Measurements from ENCODE around the gene PRM3.

DNA sequence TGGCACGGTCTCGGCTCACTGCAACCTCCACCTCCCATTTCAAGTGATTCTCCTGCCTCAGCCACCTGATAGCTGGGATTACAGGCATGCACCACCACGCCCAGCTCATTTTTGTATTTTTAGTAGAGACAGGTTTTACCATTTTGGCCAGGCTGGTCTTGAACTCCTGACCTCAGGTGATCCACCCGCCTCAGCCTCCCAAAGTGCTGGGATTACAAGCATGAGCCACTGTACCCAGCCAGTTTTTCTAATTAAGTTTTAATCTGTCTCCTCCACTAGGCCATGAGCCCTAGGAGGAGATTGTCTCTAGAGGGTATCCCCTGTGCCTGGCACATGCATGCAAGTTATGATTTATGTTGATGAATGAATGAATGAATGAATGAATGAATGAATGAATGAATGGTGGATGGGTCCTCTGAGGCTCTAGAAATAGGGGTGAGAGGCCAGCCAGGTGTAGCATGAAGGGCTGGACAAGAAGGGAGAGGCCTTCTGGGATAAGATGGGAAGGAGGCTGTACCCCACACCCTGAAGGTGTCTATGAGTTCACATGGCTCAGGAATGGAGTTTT is 48.9 kb downstream of the EMP2 start:
- PRO-cap: no peak
- RAMPAGE, long total RNA, 4 experiments: no peak in any of the 4 experiments

- PRO-cap: no peak
- RAMPAGE, long total RNA, 4 experiments: no peak in any of the 4 experiments
Measured at GRCh38 chr16:10565103-10565553, 15.3 kb downstream of the EMP2 start.

GRCh38 chr16:10579395-10580440 is 680 bp downstream of the EMP2 start:
- PRO-cap: bidirectional peak, plus-strand start at chr16:10580312, minus-strand start at chr16:10580049
- RAMPAGE, long total RNA, 4 experiments: no peak in any of the 4 experiments

DNA sequence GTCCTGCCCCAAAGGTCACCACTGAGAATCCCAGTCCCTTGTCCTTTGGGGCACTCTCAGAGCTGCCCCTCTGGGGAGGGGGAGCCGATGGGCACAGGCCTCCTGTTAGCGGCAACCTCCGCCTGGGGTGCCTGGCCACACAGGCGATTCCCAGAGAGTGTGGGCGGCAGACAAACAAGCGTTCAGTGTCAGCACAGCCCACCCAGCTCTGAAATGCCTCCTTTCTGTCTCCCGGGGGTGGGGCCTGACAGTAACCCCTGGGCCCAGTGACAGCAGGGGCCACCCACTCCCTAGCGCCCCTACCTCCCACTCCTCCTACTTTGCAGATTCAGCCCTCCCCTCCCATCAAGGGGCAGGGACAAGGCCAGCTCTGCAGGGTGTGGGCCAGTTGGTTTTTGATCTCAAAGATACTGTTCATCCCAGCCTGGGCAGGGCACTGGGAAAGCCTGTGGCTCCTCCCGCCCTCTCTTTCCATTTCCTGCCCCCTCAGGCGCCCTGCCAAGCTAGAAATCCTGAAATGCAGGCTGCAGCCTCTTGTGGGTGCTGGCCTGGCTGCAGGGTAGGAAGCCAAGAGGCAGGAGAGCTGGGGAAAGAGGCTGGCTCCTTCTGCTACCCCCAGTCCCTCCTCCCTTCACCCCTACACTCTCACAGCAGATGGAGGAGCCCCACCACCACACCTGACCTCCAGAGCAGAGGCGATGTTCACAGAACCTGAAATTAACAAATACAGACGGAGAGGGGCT is 36.7 kb upstream of the EMP2 start:
- PRO-cap: bidirectional peak, plus-strand start at position 537 of the sequence, minus-strand start at position 403 of the sequence
- RAMPAGE, long total RNA, 4 experiments: no peak in any of the 4 experiments

GRCh38 chr16:10879138-10879729 is 2.2 kb downstream of the CIITA start:
- PRO-cap: unidirectional peak, plus-strand start at chr16:10879329
- RAMPAGE, long total RNA, 4 experiments: no peak in any of the 4 experiments

- PRO-cap: unidirectional peak, minus-strand start at chr16:10879996
- RAMPAGE, long total RNA, 4 experiments: no peak in any of the 4 experiments
Measured at GRCh38 chr16:10879884-10880533, 3.0 kb downstream of the CIITA start.

DNA sequence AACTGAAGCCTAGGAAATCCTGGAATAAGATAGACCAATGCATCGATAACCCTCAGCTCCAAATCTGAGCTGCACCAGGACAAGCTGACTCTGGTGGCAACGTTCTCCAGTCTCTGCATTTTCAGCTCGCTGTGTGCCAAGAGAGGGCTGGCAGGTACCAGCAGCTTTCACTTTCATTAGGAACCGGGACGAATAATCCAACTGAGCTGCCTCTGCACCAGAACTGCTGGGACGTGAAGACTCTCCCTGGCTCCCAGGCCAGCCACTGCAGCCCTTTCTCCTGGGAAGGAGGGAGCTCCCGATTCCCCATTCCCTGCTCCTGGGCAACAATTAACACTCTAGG is 4.8 kb downstream of the DEXI start:
- PRO-cap: bidirectional peak, plus-strand start at position 220 of the sequence, minus-strand start at position 116 of the sequence
- RAMPAGE, long total RNA, 4 experiments: no peak in any of the 4 experiments

GRCh38 chr16:10961070-10961761 is 16.9 kb downstream of the CLEC16A start:
- PRO-cap: no peak
- RAMPAGE, long total RNA, 4 experiments: no peak in any of the 4 experiments

DNA sequence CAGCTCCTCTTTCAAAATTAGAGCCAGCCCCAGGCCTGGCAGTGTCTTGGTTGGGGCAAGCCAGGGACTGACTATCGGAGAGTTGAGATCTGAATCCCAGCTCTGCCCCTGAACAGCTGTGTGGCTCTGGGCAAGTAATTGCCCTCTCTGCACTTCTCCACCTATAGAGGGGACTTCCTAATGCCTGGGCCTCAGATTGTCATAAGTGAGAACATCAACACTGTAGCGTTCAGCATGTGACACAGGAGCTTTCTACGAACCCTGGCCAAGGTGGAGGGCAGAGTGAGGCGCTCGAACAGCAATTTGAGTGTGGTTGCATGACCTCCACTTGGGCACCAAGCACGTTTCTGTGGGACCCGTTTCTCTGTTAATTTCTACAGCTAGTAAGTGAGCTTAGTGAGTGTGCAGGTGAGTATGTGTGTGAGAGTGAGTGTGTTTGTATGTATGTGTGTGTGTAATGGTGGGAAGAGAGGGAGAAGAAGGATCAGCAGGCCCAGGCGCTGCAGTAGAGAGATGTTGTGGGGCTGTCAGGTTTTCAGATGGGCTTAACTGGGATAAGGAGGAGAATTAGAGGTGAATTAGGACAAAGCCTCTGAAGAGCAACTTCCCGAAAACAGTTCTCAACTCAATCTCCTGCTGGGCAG is 63.1 kb downstream of the CLEC16A start:
- PRO-cap: no peak
- RAMPAGE, long total RNA, 4 experiments: no peak in any of the 4 experiments

DNA sequence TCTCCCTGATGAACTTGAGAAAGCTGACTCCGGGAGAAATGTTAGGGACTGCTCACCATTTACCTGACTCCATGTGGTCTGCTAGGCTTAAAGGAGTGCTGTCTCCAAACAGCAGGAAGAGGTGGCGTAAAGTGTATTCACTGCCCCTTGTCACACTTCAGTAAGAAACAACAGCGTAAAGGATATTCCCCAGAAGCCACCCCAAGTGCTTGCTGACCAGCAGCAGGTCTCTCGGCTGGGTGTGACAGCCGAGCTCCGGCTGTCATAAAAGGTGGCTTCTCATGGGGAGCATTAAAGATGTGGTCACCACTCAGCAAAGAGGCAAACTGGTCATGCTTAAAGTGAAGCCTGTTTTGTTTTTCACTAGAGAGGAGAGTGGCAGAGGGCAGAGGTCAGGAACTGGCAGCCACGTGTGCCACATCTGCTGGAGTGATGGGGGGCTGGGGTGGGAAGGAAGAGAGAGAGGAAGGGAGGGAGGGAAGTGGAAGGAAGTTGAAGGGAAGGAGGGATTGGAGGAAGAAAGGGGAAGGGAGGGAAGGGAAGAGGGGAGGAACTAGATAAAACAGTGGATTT is 119.2 kb downstream of the CLEC16A start:
- PRO-cap: no peak
- RAMPAGE, long total RNA, 4 experiments: no peak in any of the 4 experiments

GRCh38 chr16:11082397-11082979 is 138.1 kb downstream of the CLEC16A start:
- PRO-cap: no peak
- RAMPAGE, long total RNA, 4 experiments: no peak in any of the 4 experiments

DNA sequence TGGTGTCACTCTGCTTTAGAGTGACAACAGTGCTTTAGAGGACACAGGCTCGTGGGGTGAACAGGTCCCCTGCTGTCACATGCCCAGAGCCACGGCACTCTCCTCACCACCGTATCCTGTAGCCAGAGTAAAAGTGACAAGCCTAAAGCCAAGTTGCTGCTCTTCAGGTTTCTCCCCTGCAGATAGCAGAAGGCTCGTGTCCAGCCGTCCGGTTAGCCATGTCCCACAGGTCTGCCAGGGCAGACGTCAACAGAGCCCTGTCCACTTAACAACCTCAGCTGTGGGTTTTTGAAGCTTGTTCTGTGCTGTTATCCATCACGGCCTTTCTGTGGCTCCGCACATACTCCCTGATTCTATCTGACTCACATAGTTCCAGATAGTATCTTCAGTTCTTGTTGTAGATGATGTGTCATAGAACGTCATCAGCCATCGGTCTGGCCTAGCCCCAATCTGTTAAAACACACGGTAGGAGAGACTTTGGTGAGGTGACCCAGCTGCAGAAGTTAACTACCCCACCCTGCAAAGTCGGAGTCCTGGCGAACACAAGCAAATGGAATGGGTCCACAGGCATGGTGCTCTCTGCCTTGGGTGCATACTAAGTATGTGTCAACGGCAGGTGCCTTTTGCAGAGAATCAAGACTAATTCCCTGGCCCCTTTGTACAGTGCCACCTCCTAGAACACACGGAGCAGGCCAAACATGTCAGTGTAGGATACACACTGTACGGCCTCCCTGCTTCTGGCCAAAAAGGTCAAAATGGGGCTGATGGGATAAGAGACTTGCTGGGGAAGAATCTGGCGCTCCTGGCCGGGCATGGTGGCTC is 100.5 kb downstream of the SOCS1 start:
- PRO-cap: no peak
- RAMPAGE, long total RNA, 4 experiments: no peak in any of the 4 experiments

GRCh38 chr16:11162853-11163465 is 93.0 kb downstream of the SOCS1 start:
- PRO-cap: no peak
- RAMPAGE, long total RNA, 4 experiments: no peak in any of the 4 experiments

DNA sequence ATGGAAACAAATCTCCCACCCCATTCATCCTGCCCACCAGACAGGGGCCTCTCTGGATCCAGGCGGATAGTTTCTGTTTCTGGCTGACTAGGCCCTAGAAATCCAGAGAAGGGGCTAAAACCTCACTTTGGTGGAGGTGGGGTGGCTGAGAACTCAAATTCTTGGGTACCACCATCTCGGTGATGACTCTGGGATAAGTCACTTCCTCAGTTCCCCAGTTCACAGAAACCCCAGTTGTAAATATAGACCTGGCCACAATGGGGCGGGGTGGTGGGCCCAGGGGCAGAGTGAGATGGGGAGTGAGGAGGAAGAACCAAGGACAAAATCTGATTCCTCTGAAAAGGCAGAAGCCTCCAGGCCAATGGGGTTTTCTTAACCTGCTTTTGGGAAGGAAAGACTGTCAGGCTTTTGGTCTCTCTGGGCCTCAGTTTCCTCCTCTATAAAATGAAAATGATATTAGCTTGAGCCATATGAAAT is 22.0 kb downstream of the SOCS1 start:
- PRO-cap: bidirectional peak, plus-strand start at position 285 of the sequence, minus-strand start at position 190 of the sequence
- RAMPAGE, long total RNA, 4 experiments: no peak in any of the 4 experiments

- PRO-cap: no peak
- RAMPAGE, long total RNA, 4 experiments: no peak in any of the 4 experiments
Measured at GRCh38 chr16:11238441-11238665, 17.7 kb downstream of the SOCS1 start.

GRCh38 chr16:11273562-11274123 is at the start of gene PRM3:
Gene PRM3, minus strand, starts transcription at chr16:11273629.
- PRO-cap: no peak
- RAMPAGE, long total RNA, 4 experiments: no peak in any of the 4 experiments

DNA sequence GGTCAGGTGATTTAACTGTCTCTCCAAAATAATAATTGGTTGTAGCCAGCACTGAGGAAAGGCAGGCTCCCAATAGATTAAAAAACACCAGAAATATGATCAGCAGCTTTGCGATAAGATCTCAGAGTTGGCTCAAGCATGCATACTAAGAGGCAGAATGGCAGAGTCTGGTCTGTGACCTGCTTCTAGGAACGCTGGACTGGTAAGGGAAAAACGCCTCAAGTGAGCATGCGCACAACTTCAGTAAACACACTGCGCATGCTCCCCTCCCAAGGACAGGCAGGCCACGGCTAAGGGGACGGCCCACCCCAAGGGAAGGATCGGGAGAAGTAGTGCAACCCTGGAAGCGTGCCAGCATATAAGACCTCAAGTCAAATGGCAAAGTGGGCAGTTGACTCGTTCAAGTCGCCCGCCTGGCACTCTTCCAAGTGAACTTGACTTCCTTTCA is 22.3 kb upstream of the PRM1 start:
- PRO-cap: no peak
- RAMPAGE, long total RNA, 4 experiments: no peak in any of the 4 experiments

- PRO-cap: no peak
- RAMPAGE, long total RNA, 4 experiments: no peak in any of the 4 experiments
Measured at GRCh38 chr16:11371620-11372239, 26.5 kb downstream of the RMI2 start.

DNA sequence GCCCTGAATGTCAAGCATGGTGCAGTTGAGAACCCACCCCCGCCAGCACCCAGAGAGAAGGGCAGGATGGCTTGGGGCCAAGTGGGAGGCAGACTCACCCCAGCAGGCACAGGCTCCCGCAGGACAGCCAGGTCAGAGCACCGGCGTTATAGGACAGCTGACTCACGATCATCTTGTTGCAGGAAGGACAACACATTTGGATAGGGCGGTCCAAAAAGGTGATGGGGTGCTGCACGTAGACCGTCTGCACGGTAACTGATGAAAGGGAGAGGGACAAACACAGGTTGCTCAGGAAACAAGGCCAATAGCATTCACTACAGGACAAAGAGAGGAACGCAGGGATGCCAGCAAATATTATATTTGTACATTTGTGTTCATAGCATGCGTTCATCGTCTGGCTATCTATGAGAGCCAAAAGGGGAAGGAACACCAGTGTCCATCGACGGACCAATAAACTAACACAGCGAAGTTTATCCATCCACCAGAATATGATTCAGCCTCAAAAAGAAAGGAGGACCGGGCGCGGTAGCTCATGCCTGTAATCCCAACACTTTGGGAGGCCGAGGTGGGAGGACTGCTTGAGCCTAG is 26.5 kb upstream of the ENSG00000188897 start:
- PRO-cap: no peak
- RAMPAGE, long total RNA, 4 experiments: no peak in any of the 4 experiments

GRCh38 chr16:11555143-11555560 is 28.1 kb upstream of the ENSG00000188897 start:
- PRO-cap: no peak
- RAMPAGE, long total RNA, 4 experiments: no peak in any of the 4 experiments

Measured in esophagus squamous epithelium (tissue), 4 donors.